AG04450 (cell line): ENCODE results near the genes GPR37 and GARIN1A.

- CAGE, long polyA plus RNA = no peak
- RRBS = 3% methylated on average over 8 of the region's 60 CpGs
These were observed 5.8 kb upstream of the FEZF1 start for GRCh38 chr7:122310065-122310972.

GRCh38 chr7:122828662-122829339 lies 57.5 kb downstream of the CADPS2 start:
- CAGE, long polyA plus RNA = no peak
- RRBS = no CpG with 5 or more reads among the region's 1 CpG

GRCh38 chr7:122885873-122886356 lies 345 bp downstream of the CADPS2 start:
- CAGE, long polyA plus RNA = no peak
- RRBS = 3% methylated on average over 14 of the region's 51 CpGs

- CAGE, long polyA plus RNA = no peak
- RRBS = no CpG with 5 or more reads among the region's 29 CpGs
These were observed 6.3 kb downstream of the IQUB start for GRCh38 chr7:123527699-123528854.

GRCh38 chr7:123657978-123658413 lies 2.3 kb downstream of the LMOD2 start:
- CAGE, long polyA plus RNA = no peak
- RRBS = no CpG with 5 or more reads among the region's 6 CpGs

GRCh38 chr7:123660331-123660864 lies 4.7 kb downstream of the LMOD2 start:
- CAGE, long polyA plus RNA = no peak
- RRBS = no CpG with 5 or more reads among the region's 6 CpGs

DNA sequence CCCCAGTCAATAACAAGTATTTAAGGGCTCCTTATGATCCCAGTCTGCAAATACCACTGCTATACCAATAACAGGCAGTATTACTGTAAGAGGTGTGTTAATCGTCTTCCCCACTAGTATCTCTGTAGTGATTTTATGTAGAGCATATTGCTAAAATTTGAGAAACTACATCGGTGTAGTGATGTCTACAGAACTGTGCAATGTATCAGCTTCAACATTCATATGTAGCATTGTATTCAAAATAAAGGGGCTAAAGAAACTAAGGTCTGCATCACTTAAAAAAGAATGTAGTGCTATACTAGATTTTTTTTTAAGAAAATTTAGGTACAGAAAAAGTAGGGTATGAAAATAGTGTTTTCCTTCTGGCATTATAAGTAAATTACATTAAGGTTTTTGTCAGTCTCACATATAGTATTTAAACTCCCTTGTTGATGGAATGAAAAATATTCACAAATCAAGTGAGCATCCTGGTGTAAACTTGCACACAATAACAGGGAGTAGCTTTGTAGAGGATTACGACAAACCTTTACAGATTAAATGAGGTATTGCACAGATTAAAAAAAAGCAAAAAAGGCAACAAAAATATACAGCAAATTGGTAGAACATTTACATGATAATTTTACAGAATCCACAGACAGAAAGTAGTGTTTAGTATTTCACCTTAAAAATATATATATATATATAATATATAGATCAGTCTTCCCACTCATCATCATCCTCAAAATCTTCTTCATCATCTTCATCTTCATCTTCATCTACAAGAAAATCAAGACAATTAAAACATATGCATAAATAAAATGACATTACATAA lies 28.4 kb downstream of the LMOD2 start:
- CAGE, long polyA plus RNA = no peak
- RRBS = no CpG with 5 or more reads among the region's 3 CpGs

DNA sequence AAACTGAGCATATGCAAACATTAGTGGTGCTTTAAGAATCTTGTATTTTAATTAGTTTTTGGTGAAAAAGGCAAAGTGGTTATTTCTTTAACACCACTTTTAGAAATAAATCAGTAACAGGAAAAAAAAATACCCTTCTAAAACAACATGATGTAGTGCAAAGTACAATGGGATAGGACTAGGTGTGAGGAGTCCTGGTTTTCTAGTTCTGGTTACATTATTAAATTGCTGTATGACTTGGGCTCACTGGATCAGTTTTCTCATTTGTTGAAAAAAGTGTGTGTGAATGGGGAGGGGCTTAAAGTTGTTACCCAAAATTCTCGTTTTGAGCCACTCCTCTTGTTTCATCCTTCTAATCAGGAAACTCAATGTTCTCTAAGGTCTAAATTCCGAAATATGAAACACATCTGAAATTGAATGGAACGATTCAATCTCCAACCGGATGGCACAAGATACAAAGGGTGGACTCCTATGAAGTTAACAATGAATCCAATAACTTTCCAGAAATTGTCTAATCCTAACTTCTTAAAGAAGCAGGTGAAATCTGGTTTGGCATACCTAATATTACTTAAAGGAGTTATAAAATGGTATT lies 1.7 kb downstream of the WASL start:
- CAGE, long polyA plus RNA = no peak
- RRBS = no CpG with 5 or more reads among the region's 4 CpGs

GRCh38 chr7:123845713-123847222 lies 1.3 kb downstream of the HYAL4 start:
- CAGE, long polyA plus RNA = no peak
- RRBS = no CpG with 5 or more reads among the region's 7 CpGs

DNA sequence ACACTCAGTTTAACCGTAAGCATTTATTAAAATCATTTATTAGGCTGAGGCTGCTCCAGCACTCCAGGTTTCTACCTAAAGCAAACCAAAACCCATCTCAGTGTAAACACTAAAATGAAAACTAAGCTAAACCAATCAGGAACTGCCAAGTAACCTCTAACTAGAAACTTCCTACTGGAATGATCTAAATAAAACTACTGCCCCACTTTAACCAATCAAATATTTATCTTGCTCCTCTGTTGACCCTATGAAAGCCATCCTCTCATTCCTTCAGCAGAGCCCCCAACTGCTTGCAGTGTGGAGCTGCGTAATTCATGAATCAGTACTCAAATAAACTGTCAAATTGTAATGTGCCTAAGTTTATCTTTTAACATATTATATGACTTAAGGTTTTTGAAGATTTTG lies 47.6 kb downstream of the GPR37 start:
- CAGE, long polyA plus RNA = no peak
- RRBS = no CpG with 5 or more reads among the region's 2 CpGs

GRCh38 chr7:124765081-124766205 lies at the start of gene GPR37:
Gene GPR37, minus strand, starts transcription at chr7:124765792.
- CAGE, long polyA plus RNA = no peak
- RRBS = 3% methylated on average over 10 of the region's 84 CpGs

GRCh38 chr7:125355717-125356312 lies 426.2 kb upstream of the POT1 start:
- CAGE, long polyA plus RNA = no peak
- RRBS = no CpG with 5 or more reads among the region's 7 CpGs

GRCh38 chr7:126494910-126495582 lies 757.7 kb downstream of the GRM8 start:
- CAGE, long polyA plus RNA = no peak
- RRBS = no CpG with 5 or more reads among the region's 2 CpGs

GRCh38 chr7:127781847-127782494 lies 130.0 kb downstream of the SND1 start:
- CAGE, long polyA plus RNA = no peak
- RRBS = no CpG with 5 or more reads among the region's 2 CpGs

GRCh38 chr7:127793660-127793878 lies 141.6 kb downstream of the SND1 start:
- CAGE, long polyA plus RNA = no peak
- RRBS = no CpG with 5 or more reads among the region's 3 CpGs

DNA sequence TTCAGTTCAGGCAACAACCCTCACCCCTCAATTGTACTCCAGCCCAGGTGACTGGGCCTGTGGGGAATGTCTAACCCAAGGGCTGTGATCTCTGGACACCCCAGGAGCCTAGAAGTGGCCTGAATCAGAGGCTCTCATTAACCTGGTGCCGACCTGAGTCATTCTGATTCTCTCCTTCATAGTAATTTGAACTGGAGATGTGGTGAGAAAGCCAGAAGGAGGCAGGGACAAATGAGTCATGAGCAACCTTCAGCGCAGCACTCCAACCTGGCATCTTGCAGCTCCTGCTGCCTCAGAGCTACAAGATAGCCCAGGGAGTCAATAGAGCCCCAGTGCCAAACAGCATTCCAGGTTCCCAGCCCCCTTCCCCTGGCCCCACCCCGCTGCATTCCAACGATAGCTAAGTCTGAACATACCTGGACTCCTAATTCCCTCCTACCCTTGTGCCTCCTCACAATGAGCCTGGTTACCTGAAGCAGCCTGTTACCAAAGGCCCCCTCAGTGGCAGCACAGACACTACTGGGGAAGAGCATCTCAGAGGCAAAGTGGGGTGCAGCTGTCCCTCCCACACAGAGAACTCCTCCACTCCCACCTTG lies 77.0 kb upstream of the LEP start:
- CAGE, long polyA plus RNA = no peak
- RRBS = no CpG with 5 or more reads among the region's 4 CpGs

- CAGE, long polyA plus RNA = no peak
- RRBS = no CpG with 5 or more reads among the region's 3 CpGs
These were observed 23.9 kb downstream of the LEP start for GRCh38 chr7:128264994-128265342.

- CAGE, long polyA plus RNA = no peak
- RRBS = no CpG with 5 or more reads among the region's 9 CpGs
These were observed 21.4 kb upstream of the IMPDH1 start for GRCh38 chr7:128431180-128431600.

- CAGE, long polyA plus RNA = no peak
- RRBS = under 1% methylated on average over 22 of the region's 104 CpGs
These were observed 54.0 kb downstream of the METTL2B start for GRCh38 chr7:128530276-128531287.

- CAGE, long polyA plus RNA = no peak
- RRBS = no CpG with 5 or more reads among the region's 4 CpGs
These were observed at the start of gene GARIN1A for GRCh38 chr7:128671982-128672420. Gene GARIN1A, plus strand, starts transcription at chr7:128672292.